ENCODE results near the gene SIAH3.

GRCh38 chr13:44396844-44397706, 23.5 kb downstream of the SERP2 start:
- PRO-cap = no peak
- RAMPAGE, long total RNA = no peak

DNA sequence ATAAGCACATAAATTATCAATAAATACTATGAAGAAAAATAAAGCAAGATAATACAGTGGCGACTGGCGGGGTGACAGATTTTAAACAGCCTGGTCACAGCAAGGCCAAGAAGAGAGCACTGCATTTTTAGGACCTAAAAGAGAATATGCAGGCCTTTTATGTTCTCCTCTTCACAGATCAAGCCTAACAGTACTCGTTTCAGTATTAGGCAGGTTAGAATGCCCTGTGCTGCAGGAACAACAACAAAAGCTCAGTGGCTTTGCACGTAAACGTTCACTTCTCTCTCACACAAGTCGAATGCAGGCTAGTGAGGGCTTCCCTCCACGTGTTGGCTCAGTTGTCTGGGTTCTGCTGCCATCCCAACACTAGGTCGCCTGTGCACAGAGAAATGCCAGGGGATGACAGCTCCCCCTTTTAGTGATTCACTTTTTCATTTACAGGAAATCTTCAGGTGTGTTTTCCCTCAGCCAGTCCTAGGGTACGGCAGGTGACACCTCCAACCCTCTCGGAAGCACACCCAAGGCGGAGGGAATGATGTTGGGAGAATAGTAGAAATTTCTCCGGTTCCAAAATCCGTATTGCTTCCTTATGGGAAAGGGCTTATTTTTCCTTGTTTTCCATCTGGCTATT, 28.7 kb downstream of the SERP2 start:
- PRO-cap = no peak
- RAMPAGE, long total RNA = no peak

GRCh38 chr13:44414603-44415324, 41.1 kb downstream of the SERP2 start:
- PRO-cap = no peak
- RAMPAGE, long total RNA = no peak

GRCh38 chr13:44434913-44436039, 61.7 kb downstream of the SERP2 start:
- PRO-cap = bidirectional peak, plus-strand start at chr13:44435493, minus-strand start at chr13:44435313
- RAMPAGE, long total RNA = no peak

DNA sequence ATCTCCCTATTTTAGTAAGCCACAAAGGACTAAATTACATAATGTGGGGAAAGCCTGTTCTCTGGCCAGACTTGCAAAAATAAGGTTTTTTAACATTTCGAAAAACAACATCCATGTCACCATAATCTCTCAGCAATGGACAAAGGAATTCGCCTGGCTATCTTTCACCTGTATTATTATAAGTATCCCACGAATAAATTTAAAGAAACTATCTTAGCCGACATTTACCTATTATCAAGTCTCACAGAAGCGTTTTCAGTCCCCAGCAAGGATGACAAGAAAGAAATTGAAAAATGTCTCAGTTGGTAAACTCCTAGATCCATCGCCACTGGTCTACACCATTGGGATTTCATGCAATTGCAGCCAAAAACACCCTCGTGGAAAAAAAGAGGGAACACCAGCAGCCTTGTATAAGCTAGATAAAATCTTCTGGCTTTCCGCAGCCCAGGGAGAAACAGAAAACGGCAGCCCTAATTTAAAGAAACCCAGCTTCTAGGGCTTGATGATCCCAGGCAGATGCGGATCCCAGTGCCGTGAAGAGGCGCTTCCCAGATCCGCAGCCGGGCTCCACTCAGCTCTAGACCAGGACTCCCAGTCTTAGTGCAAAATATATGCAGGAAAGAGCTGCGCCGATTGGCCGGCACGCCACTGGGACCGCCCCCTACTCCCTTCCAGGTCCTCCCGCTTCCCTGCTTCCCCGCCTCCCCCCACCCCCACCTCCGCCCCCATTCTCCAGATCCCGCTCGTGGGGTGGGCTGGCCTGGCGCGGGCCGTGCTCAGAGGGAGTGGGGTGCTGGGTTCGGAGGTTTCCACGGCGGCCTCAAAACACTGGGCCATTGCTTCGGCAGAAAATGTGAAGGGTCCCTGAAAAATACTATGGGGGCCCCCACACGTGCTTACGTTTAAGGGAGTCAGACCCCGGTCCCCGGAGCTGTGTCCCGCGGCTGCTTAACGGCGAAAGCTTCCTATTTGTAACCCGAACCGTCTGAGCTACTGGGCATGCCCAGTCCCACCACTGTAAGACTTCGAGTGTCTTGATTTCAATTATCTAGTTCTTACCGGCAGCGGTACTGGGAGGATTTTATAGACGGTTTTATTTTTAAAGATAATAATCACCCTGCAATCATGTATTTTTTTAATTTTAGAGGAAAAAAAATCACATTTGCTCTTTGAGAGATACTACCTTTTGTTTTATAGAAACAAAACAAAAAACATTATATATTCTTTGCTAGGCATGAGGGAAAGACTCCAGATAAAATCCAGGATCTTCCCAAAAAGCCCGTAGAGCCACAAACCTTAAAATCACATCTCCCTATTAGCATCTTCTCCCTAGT, 63.1 kb downstream of the SERP2 start:
- PRO-cap = unidirectional peak, minus-strand start at position 583 of the sequence
- RAMPAGE, long total RNA = start-site peak on the minus strand centred at position 581 of the sequence, 7 bp wide, 58 and 88 reads in 2 replicates

DNA sequence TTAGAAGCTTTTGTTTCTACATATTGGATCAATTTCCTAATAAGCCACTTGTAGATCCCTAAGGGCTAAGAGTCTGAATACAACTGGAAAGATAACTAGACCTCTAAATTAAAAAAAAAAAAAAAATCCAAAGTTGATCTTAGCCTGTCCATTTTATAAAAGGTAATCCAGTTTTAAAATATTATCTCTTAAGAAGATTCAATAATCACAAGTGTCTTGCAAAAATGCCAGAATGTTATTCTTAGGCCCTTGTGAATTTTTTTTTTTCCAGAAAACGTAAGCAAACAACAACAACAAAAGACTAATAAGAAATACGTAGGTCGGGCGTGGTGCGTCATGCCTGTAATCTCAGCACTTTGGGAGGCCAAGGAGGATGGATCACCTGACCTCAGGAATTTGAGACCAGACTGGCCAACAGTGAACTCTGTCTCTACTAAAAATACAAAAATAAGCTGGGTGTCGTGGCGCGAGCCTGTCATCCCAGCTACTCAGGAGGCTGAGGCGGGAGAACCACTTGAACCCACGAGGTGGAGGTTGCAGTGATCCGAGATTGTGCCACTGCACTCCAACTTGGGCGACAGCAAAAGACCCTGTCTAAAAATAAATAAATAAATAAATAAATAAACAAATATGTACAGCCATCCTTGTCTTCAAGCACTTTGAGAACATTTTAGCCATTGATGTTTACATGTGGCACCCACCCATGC, 21.0 kb downstream of the TSC22D1 start:
- PRO-cap = no peak
- RAMPAGE, long total RNA = no peak

DNA sequence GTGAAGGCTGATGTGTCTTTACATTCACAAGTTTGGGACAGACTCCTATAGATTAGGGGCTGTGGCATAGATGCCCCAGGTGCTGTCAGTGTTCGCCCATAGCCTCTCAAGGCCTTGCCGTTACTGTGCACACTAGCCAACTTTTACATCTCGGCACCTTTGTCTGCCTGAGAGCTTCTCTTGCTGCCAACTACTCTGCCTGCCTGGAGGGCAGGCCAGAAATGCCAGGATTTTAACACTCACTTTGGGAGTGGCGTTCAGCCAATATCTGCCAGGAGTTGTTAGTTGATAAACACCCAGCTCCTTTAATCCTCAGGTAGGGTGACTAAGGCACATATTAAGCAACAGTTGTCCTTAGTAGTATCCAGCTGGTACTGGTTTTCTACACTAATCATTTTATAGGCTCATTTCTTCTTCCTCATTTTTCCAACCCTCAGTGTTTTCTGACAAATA, 32.7 kb downstream of the KCTD4 start:
- PRO-cap = no peak
- RAMPAGE, long total RNA = no peak

GRCh38 chr13:45219818-45220150, 18.9 kb upstream of the KCTD4 start:
- PRO-cap = no peak
- RAMPAGE, long total RNA = no peak

- PRO-cap = no peak
- RAMPAGE, long total RNA = no peak
These were observed 45.5 kb downstream of the TPT1 start for GRCh38 chr13:45295373-45295920.

- PRO-cap = no peak
- RAMPAGE, long total RNA = no peak
These were observed 1.6 kb downstream of the TPT1 start for GRCh38 chr13:45339378-45339703.

GRCh38 chr13:45342096-45342256, 993 bp upstream of the TPT1 start:
- PRO-cap = no peak
- RAMPAGE, long total RNA = no peak

GRCh38 chr13:45383369-45384264, 34.6 kb downstream of the SLC25A30 start:
- PRO-cap = no peak
- RAMPAGE, long total RNA = no peak

GRCh38 chr13:45701028-45701926, 843 bp upstream of the CBY2 start:
- PRO-cap = no peak
- RAMPAGE, long total RNA = no peak

DNA sequence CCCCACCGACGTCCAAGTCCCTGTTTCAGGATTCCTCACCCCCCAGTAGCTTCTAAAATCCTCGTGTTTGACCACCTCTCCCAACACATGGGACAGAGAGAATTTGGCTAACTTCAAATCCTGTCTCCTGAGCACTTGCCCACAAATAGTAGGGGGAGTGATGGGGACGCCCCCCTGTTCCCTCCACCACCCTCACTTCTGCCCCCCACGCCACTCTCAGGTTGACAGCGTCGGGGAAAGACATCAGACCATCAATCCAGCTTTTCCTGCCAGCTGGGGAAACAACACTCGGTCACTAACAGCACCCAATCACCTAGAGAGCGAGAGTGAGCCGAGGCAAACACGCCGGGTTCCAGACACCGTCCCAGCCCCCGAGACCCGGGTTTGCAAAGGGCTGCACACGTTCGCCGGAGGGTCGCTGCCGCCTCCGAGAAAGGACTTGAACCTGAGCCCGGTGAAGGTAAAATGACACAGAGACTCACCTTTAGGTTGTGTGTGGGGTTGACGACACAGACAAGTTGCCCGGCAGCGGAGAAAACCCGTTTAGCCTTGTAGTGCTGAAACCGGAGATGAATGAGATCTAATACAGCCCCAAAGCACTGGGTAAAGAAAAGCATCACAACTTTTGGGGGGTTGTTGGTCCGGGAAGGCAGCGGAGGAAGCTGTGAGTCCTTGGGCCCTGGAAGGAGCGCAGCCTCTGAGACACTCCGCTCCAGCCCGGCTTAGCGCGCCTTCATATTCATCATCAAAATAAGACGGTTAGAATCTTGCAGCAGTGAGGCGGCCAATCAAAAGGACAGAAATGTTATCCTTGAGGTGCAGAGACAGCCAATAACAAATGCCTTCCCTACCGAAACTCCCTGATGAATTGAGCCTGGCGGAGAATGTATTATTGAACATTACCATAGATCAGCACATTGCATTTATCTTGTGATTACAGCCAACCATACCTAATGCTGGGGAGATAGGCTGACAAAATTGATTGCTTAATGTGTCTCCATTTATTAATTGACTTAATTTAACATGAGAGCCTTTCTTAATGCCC, at the start of gene SIAH3:
SIAH3 (minus strand) TSS at position 741 of the 1,045 bp plus-strand sequence.
- PRO-cap = no peak
- RAMPAGE, long total RNA = no peak

- PRO-cap = no peak
- RAMPAGE, long total RNA = no peak
These were observed 40.3 kb upstream of the SIAH3 start for GRCh38 chr13:45891897-45892143.

DNA sequence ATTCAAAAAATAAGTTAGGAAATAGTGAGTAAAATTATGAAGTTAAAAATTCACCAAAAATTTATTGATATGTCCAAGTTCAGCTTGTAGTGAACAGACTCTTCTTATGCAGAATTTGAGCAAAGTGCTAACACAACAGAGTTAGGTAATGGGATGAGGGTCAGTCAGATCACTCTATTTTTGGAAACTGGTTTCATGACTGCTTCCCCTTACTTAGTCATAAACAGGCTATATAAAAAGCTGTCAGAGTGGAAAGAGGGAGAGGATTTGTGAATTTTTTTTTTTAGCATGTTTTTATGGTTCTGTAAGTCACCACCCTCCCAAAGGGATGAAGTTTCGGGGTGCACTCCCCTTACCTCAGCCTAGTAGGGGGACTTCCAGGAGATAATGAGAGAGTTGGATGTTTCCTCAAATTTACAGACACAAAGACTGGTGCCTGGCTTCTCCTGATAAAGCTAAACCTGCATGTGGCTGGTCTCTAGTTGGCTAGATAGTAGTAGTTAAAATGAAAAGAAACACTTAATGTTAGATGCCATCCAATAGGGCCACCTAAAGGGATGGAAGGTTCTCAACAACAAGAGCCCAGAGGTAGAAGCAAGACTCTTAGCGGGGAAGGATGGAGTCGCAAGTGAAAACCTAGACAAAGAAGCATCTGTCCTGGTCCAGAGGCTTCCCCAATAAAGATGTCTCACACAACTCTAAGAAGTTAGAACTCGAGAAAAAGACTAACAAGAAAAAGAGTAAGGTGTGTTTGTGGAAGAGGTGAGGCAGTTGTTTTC, 4.4 kb downstream of the CPB2 start:
- PRO-cap = no peak
- RAMPAGE, long total RNA = no peak

DNA sequence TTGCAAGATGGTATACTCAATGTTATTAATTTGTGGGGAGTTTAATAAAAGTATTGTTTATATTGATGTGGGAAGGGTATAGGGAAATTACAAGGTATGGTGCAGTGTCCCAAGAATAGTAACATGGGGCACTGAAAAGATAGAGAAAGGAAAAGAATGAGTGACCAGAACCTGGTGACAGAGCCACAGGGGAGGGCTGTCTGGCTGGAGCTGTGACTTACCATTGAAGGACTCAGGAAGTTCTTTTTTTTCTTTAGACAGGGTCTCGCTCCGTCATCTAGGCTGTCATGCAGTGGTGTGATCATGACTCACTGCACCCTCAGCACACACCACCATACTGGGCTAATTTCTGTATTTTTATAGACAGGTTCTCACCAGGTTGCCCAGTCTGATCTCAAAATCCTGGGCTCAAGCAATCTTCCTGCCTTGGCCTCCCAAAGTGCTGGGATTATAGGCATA, 8.7 kb upstream of the CPB2 start:
- PRO-cap = no peak
- RAMPAGE, long total RNA = no peak

- PRO-cap = no peak
- RAMPAGE, long total RNA = no peak
These were observed 19.7 kb upstream of the CPB2 start for GRCh38 chr13:46124340-46125059.

DNA sequence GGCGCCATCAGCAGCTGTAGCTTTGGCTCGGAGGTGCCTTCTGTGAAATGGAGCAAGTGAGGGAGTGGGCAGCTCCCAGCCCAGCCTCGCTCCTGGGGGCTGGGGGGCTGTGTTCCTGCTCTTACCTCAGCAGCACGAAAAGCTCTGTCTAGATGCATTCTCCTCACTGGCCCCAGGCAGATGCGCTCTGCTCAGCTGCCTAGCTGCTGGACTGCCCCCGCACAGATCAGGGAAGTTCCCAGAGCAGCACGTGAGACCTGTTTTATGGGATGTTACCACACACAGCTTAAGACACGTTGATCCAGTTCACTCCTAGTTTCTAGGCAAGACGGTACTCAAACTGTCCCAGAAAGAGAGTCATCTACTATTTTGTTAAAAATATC, 13.6 kb downstream of the LCP1 start:
- PRO-cap = no peak
- RAMPAGE, long total RNA = no peak

GRCh38 chr13:46176816-46177307, 5.1 kb downstream of the LCP1 start:
- PRO-cap = no peak
- RAMPAGE, long total RNA = no peak